Airway epithelial cell (primary cell): Measurements from ENCODE around the genes GATA5 and COL9A3.

DNA sequence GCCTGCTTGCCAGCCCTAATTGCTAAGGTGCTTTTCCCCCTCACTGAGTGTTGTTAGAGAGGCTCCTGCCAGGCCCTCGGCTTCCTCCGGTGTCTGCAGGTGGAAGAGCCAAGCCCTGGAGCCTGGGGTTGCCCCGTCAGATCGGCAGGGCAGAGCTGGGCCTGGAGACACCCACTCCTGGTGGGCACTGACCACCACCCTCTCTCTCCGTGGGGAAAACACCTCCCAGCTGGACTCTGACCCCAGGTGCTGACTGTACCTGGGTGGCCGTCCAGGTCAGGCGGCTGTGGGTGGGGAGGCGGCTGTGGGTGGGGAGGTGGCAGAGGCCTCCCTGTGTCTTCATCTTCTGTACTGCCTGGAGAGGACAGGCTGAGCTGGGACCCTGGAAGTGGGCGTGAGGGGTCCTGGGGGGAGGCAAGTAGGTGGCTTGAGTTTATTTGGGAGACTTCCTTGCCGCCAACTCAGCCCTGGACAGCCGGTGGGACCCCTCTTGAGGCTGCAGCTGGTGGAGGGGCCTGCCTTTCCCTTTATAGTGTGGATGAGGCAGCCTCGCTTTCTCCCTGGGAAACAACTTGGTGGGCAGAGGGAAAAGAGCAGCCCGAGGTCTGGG is 6.2 kb upstream of the CABLES2 start:
- RAMPAGE, long total RNA, result no peak

- RAMPAGE, long total RNA, result no peak
Measured at GRCh38 chr20:62475542-62476372, at the start of gene GATA5. GATA5 (minus strand) TSS chr20:62475995.

DNA sequence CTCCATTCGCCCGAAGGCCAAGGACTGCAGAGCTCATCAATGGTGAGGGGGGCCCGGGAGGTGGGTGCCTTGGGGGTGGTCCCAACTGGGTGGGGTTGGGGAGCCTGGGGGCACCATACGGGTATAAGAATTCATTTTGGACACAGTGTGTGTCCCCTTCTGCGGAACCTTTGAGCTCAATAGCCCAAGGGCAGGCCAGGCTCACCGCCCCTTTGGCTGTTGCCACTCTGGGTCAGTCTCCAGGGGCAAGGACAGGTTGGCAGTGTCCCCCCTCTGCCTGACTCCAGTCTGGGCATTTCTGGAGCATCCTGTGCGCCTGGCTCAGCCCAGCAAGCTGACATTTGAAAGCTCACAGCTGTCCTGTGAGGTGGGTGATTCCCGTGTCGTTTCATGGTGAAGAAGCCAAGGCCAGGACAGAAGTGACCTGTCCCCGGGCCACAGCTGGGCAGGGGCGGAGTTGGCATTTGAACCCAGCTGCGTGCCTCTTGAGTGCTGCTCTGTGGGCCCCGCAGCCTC is 5.5 kb upstream of the GATA5 start:
- RAMPAGE, long total RNA, result no peak

- RAMPAGE, long total RNA, result no peak
Measured at GRCh38 chr20:62481987-62482987, 6.5 kb upstream of the GATA5 start.

GRCh38 chr20:62557325-62558192 is 81.8 kb upstream of the GATA5 start:
- RAMPAGE, long total RNA, result no peak

GRCh38 chr20:62603814-62604193 is 38.5 kb upstream of the SLCO4A1 start:
- RAMPAGE, long total RNA, result no peak

DNA sequence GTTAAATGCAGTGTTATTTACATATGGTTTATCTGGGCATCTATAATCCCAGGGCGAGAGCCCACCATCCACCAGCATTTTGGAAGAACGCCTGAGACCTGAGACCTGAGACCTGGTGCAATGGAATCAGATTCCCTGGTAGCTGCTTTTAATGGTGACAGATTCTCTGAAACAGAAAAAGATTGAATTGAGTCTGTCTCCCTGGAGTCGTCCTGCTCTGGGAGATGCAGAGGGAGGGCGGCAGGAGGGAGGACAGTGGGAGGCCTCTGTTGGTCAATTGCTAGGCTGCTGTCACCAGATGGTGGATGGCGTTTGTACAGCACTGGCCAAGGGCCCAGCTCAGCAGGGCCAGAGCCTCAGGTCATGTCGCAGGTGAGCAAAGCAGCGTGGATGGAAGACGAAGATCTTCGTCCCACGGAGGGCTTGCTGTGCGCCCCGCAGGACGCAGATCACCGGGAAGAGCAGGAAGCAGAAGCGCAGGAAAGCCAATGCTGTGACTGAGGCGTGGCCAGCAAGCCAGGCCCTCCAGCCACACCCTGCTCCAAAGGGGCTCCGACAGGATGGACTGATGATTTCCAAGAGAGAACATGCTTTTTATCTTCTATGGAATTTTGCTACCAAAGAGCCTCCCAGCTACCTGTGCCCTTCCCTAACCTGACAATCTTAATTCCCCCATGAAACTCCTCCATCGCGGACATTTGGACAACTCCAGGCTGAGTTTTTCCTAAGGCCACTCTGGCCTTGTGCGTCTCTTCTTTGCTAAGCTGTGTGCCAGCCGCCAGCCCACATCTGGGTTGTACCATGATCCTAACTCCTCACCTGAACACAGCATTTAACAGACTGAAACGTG is 3.6 kb upstream of the SLCO4A1 start:
- RAMPAGE, long total RNA, result no peak

GRCh38 chr20:62644760-62645650 is 2.7 kb downstream of the SLCO4A1 start:
- RAMPAGE, long total RNA, result no peak

GRCh38 chr20:62717988-62718597 is 9.5 kb downstream of the NTSR1 start:
- RAMPAGE, long total RNA, result no peak

DNA sequence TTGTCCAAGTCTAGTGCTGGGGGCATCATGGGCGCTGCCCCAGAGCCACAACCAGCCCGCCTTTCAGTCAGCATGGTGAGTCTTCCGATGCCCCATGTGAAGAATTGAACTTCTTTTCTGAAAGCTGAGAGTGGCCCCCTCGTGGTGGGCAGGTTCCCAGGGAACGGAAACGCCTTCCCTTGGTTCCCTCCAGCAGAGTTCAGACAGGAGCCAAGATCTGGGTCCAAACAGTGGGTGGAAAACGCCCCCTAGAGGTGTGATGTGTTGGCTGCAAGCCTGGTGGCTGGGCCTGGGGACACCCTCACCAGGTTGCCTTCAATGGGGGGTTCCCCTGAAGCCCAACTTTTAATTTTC is 4.9 kb upstream of the MRGBP start:
- RAMPAGE, long total RNA, result no peak

- RAMPAGE, long total RNA, result no peak
Measured at GRCh38 chr20:62797853-62798703, 1.8 kb downstream of the MRGBP start.

- RAMPAGE, long total RNA, result no peak
Measured at GRCh38 chr20:62814065-62815293, 2.4 kb upstream of the COL9A3 start.

DNA sequence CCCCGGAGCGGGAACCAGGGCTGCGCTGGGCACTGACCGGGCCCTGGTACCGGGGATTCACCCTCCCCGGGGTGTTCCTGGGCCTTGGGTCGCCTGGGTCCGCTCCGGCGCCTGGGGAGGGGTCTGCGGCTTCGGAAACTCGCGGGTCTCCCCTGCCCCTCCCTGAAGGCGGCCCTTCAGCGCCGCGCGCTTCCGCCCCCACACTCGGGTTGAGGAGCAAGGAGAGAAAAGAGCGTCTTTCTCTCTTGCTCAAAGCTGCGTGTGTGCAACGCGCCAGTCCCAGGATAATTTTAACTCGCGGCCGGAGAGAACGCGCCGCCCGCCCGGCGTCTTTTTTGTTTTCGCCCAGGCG is 334 bp upstream of the COL9A3 start:
- RAMPAGE, long total RNA, result no peak

- RAMPAGE, long total RNA, result no peak
Measured at GRCh38 chr20:62816892-62817922, at the start of gene COL9A3. COL9A3 (plus strand) TSS chr20:62817050.

DNA sequence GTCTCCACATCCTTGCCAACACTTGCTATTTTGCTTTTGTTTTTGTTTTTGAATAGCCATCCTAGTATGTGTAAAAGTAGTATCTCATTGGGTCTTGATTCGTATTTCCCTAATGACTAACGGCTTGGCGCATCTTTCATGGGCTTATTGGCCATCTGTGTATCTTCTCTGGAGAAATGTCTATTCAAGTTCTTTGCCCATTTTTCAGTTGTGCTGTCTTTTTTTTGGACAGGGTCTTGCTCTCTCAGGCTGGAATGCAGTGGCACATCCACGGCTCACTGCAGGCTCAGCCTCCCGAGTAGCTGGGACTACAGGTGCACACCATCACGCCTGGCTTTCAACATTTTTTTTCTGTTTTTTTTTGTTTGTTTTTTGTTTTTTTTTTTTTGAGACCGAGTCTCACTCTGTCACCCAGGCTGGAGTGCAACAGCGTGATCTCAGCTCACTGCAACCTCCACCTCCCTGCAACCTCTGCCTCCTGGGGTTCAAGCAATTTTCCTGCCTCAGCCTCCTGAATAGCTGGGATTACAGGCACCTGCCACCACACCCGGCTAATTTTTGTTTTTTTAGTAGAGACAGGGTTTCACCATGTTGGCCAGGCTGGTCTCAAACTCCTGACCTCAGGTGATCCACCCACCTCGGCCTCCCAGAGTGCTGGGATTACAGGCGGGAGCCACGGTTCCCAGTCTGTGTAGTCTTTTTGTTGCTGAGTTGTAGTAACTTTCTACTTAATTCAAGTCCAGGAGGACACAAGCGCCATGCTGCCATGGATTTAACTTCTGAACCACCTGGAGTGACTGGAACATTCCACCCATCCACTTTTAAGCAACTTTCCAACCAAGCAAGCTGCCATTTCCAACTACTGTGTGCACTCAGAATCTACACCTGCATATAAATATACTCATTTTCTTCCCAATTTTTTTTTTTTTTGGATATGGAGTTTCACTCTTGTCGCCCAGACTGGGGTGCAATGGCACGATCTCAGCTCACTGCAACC is 17.1 kb downstream of the TCFL5 start:
- RAMPAGE, long total RNA, result no peak

- RAMPAGE, long total RNA, result no peak
Measured at GRCh38 chr20:62898446-62899131, 27.7 kb downstream of the DIDO1 start.

- RAMPAGE, long total RNA, result no peak
Measured at GRCh38 chr20:62899132-62899673, 27.1 kb downstream of the DIDO1 start.

DNA sequence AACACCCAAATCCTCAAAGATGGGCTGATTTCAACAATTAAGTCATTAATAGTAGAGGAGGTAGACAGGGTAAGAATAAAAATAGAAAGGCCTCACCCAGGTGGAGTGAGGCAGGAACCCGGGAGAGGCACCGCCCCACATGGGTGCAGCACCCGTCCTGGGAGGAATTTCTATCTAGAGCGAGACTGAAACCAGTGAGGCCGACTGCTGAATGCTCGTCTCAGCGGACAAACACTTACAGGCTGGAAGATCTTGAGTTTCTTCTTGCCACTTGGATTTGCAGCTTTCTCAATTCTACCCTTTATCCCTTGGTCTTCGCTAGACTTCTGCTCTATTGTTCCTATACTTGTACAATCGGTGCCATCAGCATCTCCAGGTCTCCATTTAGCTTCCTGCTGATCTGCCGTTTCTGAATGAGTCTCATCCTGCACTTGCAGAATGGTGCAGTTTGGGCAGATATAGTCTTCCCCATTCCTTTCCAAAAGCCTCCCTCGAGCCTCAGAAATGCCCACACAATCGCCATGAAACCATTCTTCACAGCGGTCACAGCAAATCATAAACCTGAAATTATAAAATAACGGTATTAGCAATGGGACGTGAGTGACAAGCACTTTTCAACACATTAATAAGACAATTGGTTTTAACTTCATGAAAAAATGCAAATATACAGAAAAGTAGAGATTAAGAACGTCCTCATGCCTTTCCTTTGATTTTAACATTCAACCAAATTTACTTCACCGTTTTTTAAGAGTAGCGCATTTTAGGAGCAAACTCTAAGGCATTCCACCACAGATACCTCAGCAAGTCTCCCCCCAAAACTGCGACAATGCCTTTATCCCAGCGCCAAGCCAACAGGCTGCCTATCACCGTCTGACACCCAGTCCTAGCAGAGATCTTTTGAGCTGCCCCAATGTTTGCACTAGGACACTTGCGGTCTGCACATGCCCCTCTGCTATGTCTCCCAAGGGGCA is 16.6 kb downstream of the DIDO1 start:
- RAMPAGE, long total RNA, result no peak

GRCh38 chr20:62910497-62911495 is 15.5 kb downstream of the DIDO1 start:
- RAMPAGE, long total RNA, result no peak

GRCh38 chr20:62911691-62912455 is 14.4 kb downstream of the DIDO1 start:
- RAMPAGE, long total RNA, result no peak